ReNcell CX (cell line): ENCODE measurements around a stretch of chr13.

- PRO-cap, result unidirectional peak, minus-strand start at chr13:36031095
Measured at GRCh38 chr13:36030721-36031223, 100.4 kb downstream of the DCLK1 start.

GRCh38 chr13:36417926-36418401 is 14.3 kb upstream of the CCNA1 start:
- PRO-cap, result no peak

GRCh38 chr13:36778105-36778712 is 40.8 kb upstream of the RFXAP start:
- PRO-cap, result no peak

- PRO-cap, result no peak
Measured at GRCh38 chr13:37701110-37701990, 102.8 kb upstream of the POSTN start.

GRCh38 chr13:37886923-37887345 is 17.4 kb upstream of the TRPC4 start:
- PRO-cap, result no peak

DNA sequence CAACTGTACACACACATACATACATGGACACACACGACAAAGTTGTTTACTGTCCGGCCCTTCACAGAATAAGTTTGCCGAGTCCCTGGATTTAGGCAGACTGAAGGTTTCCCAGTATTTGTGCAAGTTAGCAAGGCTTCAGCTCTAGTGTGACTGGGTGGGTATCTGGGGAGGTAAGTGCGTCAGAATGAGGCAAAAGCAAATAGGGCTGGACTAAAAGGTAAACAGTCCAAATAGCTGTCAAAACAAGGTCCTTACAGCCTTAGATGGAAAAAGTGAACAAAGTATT is 228.4 kb upstream of the UFM1 start:
- PRO-cap, result no peak

GRCh38 chr13:38363465-38364071 is 13.9 kb downstream of the UFM1 start:
- PRO-cap, result no peak

GRCh38 chr13:39010387-39011414 is 20.1 kb upstream of the STOML3 start:
- PRO-cap, result no peak

- PRO-cap, result no peak
Measured at GRCh38 chr13:39395310-39395984, 207.5 kb downstream of the LHFPL6 start.

DNA sequence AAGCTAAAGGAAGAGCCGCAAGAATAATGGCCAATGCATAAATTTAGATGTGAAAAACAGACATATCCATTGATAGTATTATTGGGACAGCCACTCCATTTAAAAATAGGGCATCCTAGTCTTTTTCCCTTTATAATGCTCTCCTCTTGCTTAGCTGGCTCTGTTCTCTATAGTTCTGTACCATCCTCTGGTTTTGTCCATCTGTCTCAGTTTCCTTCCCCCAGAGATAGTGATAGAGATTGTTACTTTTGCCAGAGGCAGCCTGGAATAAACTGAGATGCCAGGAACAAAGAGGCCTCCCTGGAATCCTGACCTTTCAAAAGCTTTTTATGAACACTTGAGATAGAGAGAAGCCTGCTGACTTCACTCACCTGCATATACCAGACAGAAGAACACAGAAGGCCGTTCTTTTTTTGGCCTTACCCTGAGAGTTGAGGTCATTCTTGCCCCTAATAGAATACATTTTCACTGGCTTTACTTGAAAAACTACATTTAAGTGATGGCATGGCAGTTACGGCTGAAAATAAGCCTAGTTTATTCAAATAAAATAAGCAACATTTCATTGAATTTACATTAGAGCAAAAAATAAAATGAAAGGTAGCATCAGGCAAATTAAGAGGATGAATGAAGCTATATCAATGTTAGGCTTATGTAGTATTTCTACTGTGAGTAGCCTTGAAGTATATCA is 150.1 kb downstream of the LHFPL6 start:
- PRO-cap, result bidirectional peak, plus-strand start at position 260 of the sequence, minus-strand start at position 225 of the sequence

DNA sequence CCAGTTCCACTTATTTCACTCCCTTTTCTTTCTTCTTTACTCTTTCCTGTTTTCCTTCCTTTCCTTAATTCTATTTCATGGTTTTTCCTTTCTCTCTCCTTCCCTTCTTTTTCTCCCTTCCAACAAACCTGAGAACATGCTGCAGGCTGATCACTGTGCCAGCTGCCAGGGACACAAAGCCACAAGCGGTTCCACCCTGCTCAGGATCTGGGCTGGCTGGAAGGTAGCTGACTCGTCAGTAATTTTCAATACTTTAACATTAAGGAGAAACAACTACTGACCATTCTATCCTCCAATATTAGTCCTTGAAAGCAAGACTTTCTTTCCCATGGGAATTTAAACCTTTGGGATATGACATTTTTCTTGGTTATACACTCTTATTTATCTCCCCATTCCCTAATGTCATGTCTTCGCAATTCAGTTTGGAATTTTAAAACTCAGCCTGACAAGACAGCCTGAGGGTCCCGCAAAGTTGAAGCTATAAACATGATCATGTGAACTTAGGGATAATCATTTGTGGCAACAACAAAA is 143.6 kb downstream of the LHFPL6 start:
- PRO-cap, result no peak

GRCh38 chr13:39537096-39537447 is 65.9 kb downstream of the LHFPL6 start:
- PRO-cap, result no peak

GRCh38 chr13:39893717-39894121 is 238.3 kb downstream of the COG6 start:
- PRO-cap, result no peak

- PRO-cap, result no peak
Measured at GRCh38 chr13:39894464-39895138, 239.1 kb downstream of the COG6 start.

- PRO-cap, result no peak
Measured at GRCh38 chr13:39898858-39899106, 243.3 kb downstream of the COG6 start.

DNA sequence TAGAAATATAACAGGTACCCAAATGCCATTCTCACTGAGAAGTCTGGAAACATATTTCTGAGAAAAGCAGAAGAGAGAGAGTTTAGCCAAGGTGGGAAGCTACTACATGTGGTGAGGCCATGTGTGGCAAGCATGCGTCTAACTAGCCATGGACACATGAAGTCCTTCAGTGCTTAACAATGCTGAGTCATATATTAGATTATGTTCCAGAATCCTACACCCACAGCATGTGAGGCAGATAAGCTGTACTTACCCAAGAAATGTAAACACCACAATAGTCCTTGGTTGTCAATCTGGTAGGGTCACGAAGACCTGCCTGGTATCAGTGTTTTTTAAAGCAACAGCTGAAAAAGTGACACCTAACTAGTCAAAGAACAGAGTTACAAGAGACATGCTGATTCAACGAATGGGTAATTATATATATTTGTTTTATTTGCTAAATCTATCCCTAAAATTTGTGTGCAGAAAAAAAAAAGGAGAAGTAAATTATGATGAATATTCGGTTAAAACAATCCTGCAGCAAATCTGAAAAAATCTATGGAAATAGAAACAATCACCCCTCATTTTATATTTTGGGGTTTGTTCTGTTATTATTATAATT is 484.9 kb downstream of the FOXO1 start:
- PRO-cap, result no peak

- PRO-cap, result no peak
Measured at GRCh38 chr13:40228442-40228972, 437.9 kb downstream of the FOXO1 start.

DNA sequence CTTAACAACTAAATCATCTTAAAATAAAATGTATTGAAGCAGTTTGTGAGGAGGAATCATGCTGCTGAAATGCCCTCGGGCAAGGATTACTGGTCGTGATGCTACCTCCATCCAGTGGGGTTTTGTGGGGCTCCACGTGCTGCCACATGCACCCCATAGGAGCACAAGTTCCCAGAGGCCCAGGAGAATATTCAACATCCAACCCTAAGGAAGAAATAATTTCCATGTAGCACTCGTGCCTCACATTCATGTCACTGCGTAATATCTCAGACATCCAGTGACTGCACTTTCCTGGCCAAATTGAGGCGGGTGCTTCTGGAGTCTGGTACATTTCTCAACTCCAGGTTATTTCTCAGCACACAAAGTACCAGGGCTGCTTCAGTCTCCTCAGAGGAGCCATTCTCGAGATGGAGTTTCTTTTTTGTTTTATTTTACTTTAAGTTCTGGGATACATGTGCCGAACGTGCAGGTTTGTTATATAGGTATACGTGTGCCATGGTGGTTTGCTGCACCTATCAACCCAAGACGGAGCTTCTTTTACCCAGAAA is 429.7 kb downstream of the FOXO1 start:
- PRO-cap, result no peak

- PRO-cap, result no peak
Measured at GRCh38 chr13:40251748-40252182, 414.7 kb downstream of the FOXO1 start.

DNA sequence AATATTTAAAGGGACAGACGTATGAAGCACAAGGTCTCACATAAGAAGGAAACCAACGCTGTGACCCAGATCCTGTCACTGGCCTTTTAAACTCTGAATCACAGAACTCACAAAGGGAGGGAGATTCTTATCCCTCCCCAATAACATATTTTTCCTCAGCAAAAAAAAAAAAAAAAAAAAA is 352.8 kb downstream of the FOXO1 start:
- PRO-cap, result no peak